ENCODE measurements around a stretch of chr15.

GRCh38 chr15:62135264-62136240 is 29.5 kb downstream of the C2CD4B start:
- RRBS = no CpG with 5 or more reads among the region's 11 CpGs

DNA sequence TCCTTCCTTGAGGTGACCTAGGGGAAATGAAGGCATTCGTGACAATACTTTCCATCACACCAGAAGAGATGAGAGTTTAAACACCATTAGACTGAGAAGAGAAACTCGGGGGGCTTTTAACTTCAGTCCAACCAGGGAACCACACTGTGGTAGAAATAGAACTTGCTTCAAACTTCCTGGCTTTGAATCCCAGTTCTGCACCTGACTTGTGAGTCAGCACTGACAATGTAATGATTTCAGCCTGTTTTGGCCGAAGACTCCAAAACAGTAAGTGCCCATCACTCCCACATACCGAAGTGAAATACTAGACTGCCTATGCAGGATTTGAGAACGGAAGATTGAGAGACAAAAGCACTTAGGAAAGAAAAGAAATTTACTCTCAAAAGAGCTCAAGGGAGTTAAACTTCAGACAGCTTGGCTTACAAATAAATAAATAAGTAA is 27.0 kb downstream of the C2CD4B start:
- RRBS = no CpG with 5 or more reads among the region's 5 CpGs

GRCh38 chr15:62302223-62302670 is 88.1 kb upstream of the TLN2 start:
- RRBS = no CpG with 5 or more reads among the region's 2 CpGs

DNA sequence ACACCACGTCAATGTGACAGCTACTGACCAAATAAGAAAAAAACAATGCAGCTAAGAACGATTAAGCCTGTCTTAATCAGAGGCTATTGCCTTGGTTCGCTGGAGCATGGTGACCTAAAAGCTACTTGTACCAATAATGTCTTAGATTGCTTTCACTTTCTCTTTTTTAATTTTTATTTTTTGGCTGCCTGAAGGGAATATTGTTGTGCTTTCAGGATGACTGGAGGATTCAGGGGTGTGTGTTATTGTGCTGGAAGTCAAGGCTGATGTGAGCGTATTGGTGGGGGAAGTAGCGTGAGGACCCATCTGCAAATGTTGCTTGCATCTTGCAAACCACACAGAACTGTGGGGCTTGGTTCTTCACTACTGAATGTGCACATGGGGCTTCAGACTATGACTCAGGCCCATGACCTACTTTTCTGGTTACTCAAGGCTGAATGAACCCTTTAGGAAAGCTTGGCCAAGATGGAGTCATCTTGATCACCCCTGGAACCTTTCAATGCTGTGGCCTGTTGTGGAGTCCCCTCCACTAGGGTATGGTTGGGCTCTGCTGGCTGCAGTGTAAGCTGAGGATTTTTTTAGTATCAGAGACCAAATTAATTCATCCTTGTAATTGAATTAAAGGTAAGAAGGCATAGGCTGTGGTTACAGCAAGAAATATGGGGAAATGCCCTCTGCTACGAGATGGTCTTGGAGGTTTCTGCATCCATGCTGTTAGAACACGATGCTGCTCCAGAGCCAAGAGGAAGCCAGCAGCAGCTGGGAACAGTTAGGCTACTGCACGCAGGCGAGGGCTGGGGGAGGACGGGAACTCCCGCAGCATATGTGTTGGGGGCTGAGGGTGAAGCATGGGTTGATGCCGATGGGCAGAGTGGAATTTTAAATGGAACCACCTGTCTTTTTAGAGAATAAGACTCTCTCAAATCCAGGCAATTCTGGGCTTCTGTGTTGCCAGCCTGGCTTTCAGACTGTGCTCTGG is 234.8 kb downstream of the TLN2 start:
- RRBS = no CpG with 5 or more reads among the region's 12 CpGs

DNA sequence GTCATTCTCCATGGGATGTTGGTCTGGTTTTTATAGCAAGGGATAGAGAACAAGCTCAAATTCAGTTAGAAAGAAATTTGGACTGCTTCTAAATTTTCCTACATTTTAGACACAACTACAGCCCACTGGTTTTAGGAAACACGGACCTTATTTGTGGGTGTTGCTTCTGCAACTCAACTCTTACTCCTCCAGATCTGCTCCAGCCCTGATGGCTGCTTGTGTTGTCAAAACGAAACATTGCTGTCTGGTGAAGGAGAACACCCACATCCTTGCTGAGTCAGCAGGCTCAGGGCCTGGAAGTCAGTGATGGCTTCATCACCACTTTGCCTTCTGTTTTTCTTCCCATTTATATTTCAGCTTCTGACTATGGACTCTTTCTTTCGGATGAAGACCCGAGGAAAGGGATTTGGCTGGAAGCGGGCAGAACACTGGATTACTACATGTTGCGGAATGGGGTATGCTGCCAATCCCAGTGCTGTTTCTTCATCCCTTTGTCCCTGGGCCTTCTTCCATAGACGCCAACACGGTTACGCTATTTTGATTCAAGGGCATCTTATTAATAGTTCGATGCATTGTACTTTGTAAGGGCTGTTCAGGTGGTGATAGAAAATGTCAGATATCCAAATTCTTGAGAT is 259.5 kb downstream of the TLN2 start:
- RRBS = no CpG with 5 or more reads among the region's 10 CpGs

- RRBS = no CpG with 5 or more reads among the region's 10 CpGs
These were observed 288.7 kb upstream of the TPM1 start for GRCh38 chr15:62753499-62754576.

DNA sequence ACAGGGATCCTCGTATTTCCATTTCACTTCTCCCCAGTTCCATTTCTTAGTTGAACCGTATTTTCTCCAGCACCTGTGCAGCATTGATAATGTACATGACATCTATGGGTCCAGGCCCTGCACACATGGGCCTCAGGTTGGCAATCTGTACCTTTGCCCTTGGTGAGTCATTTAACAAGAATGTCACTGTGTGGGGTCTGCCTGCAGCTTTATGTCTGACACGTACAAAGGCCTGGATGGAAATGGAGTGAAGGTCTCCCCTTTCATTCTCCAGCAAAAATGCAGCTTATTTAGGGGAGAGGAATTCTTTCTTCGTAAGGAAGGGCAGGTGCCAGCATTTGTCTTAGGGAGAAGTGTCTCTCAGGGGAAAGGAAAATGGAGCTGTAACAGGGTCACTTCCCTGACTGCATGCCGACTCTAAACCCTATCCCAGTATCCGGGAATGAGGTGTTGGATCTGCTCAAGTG is 230.3 kb upstream of the TPM1 start:
- RRBS = no CpG with 5 or more reads among the region's 6 CpGs

DNA sequence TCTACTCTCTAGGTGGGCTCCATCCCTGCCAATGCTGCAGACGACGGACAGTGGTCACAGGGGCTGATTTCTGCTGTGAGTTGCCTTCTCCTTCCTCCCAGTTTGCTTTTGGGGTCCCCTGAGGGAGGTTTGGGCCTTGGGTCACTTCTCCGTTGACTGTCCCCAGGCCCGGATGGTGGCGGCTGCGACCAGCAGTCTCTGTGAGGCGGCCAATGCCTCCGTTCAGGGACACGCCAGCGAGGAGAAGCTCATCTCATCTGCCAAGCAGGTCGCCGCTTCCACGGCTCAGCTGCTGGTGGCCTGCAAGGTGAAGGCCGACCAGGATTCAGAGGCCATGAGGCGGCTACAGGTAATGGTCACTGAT is 206.8 kb upstream of the TPM1 start:
- RRBS = no CpG with 5 or more reads among the region's 15 CpGs

GRCh38 chr15:62840572-62841216 is 201.9 kb upstream of the TPM1 start:
- RRBS = no CpG with 5 or more reads among the region's 20 CpGs

DNA sequence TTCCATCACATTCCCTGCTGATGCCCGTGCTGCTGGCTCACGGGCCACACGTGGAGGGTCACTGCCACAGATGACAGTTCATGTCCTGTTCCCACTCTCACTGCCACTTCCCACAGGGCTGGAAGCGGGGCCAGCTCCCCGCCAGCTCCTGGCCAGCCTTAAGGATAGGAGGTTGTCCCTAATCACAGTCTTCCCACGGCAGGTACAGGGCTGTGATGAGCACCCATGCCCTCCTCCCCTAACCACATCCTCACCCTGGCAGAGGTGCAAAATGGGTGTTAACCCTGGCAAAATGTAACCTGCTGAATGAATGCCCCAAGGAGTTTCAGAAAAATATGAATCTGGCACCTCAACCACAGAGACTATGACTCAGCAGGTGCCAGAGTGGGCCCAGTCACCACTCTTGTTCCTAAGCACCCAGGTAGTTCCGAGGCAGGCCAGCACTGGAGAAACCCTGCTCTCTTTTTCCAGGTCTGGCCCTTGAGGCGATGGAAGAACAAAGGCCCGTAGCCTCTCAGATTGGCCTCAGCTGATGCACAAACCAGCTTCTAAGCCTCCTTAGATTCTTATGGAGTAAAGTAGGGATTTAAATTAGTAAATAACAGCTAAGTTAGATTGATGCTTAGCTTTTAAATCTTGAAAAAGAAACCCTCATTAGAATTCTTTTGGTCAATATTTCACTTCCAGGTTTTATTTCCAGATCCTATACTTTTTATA is 185.0 kb upstream of the TPM1 start:
- RRBS = no CpG with 5 or more reads among the region's 9 CpGs

GRCh38 chr15:62938717-62939117 is 103.8 kb upstream of the TPM1 start:
- RRBS = no CpG with 5 or more reads among the region's 3 CpGs

DNA sequence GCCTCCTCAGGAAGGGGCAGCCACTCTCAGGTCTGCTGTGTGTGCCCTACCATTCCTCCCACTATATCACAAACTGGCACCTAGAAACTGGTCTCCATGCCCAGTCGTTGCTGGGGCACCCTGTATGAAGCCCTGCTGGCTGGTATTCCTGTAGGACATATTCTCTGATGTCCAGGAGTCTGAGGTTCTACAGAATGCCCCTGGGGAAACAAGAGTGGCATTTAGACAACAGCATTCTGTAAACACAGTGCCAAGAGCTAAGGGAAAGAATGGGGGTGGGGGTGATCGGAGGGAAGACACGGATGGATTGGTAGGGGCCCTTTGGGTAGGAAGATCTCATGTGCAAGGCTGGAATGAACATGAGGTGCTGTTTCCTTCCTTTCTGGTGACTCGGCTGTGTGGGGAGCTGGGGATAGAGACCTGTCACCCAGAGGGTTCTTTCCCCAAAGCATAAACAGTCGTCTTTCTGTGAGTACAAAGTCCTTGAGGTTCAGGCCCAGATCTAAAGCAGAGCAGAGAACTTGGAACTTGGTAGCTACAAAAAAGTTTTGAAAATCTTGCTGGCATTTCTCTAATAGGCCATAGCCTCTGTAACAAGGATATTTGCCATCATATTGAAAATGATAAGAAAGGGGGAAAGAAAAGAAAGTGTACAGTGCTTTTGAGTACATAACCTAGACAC is 11.7 kb downstream of the TPM1 start:
- RRBS = no CpG with 5 or more reads among the region's 5 CpGs

DNA sequence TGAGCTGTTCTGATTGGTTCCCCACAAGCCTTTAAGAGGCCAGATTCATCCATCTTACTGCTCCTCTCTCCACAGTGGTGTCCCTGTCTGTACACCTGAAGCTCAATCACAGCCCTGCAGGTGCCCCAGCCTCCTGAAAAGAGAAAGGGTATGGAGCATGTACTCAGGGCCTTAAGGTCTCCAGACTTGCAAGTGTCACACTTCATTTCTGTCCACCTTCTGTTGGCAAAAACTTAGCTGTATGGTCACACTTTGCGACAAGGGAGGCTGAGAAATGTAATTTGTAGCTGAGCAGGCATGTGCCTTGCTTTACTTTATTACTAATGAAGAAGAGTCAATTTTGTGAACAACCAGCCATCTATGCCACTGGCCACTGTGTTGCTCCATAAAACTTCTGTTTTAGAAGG is 12.7 kb downstream of the LACTB start:
- RRBS = no CpG with 5 or more reads among the region's 1 CpG

- RRBS = no CpG with 5 or more reads among the region's 7 CpGs
These were observed 934 bp upstream of the APH1B start for GRCh38 chr15:63276429-63276912.

DNA sequence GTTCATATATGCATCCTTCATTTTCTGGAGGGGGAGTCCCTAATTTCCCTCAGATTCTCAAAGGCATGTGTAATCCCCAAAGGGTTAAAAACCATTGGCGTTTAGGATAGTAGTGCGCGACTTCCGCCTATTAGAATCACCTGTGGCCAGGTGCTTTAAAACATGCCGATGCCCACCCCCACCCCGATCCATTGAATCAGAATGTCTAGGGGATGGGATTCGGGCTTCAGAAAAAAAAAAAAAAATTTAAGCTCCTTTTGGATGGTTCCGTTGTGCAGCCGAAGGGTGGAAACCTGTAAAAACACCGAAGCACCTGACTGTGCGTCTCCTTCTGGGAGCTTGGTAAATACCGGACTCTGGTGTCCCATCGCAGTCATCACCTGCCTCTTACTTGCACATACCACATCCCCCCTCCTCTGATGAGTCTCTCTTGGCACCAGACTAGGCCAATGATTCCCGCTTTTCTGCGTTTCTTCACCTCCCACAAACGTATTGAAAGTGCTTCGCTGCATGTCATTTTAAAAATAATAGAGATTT is 676 bp downstream of the APH1B start:
- RRBS = no CpG with 5 or more reads among the region's 17 CpGs

- RRBS = no CpG with 5 or more reads among the region's 2 CpGs
These were observed 31.5 kb upstream of the USP3 start for GRCh38 chr15:63472841-63473294.

DNA sequence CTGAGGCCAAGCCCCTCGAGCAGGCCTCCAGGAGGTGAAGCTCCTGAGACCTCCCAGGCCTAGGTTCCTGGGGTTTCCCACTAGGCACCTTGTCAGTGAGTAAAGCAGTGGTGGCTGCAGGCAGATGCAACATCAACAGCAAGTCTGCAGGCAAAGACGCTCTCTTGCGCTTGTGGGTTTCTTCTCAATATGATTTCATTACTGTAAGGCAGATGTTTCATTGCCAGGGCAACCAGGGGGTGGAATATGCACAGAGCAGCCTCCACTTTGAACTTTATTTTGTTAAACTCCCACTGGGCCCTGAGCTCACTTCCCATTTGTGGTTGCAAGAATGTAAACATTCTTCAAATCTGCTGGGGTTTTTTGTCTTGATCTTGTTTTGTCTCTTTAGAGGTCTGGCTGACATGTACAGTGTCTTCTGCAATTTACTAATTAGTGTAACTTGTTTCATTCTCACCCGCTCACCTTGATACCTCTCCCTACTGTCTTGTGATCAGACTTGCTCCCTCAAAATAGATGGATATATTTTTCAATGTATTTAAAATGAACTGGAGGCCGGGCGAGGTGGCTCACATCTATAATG is 24.7 kb upstream of the USP3 start:
- RRBS = no CpG with 5 or more reads among the region's 6 CpGs

DNA sequence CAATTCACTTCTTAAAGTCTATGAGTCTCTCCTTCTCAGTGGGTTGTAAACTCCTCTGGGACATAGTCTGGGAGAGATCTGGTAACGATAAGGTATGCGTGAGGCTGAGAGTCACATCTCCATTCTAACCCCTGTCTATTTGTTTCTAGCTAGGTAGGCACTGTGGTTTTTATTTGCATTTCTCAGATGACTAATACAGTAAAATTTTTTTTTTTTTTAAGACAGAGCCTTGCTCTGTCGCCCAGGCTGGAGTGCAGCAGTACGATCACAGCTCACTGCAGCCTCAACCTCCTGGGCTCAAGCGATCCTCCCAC is 7.4 kb upstream of the USP3 start:
- RRBS = no CpG with 5 or more reads among the region's 5 CpGs

DNA sequence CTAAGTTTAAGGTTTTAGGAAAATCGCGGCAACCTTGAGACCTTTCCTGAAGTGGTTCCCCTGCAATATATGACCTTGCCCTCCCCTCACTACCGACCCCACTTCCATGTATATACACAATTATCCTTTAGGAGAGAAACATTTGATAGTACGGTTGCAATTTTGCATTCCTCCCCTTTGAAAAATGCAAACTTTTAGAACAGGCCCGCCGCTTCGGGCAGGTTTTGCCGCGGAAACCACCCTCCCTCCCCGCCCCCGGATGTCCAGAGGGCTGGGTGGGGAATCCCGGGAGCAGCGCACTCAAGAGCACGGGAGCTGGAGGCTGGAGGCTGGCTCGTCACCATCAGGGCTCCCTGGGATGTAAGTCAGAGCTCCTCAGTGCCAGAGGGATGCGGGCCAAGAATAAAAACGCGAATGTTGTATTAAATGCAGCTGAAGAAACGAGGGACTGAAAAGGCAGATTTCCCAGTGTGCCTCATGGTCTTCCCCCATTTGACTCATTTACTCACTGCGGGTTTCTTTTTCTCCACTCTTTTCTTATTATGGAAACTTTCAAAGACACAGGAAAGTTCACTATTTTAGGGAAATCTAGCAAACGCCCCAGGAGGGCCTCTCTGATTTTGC is 3.1 kb upstream of the USP3 start:
- RRBS = no CpG with 5 or more reads among the region's 21 CpGs

GRCh38 chr15:63517545-63518174 is 13.3 kb downstream of the USP3 start:
- RRBS = no CpG with 5 or more reads among the region's 2 CpGs